AG09309 (cell line): ENCODE measurements around a stretch of chr1.

DNA sequence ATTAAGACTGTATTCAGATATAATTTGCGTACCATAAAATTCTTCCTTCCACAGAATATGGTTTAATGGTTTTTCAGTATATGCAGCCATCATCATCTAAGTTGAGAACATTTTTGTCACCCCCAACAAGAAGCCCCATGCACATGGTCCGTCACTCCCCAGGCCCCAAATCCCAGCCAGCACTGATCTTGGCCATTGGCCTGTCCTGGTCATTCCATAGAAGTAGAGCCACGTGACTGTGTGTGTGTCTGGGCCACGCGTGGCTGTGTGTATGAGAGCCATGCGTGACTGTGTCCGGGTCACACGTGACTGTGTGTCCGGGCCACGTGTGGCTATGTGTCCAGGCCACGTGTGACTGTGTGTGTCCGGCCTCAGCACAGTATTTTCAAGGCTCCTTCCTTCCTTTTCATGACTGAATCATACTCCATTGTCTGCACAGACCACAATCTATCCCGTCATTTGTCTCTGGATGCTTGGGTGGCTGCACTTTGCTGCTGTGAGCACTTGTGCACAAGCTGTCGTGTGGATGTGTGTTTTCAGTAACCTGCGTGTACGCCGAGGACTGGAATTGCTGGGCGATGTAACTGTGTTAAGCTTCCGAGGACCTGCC lies 67.4 kb downstream of the SKI start:
- RRBS: no CpG with 5 or more reads among the region's 19 CpGs

DNA sequence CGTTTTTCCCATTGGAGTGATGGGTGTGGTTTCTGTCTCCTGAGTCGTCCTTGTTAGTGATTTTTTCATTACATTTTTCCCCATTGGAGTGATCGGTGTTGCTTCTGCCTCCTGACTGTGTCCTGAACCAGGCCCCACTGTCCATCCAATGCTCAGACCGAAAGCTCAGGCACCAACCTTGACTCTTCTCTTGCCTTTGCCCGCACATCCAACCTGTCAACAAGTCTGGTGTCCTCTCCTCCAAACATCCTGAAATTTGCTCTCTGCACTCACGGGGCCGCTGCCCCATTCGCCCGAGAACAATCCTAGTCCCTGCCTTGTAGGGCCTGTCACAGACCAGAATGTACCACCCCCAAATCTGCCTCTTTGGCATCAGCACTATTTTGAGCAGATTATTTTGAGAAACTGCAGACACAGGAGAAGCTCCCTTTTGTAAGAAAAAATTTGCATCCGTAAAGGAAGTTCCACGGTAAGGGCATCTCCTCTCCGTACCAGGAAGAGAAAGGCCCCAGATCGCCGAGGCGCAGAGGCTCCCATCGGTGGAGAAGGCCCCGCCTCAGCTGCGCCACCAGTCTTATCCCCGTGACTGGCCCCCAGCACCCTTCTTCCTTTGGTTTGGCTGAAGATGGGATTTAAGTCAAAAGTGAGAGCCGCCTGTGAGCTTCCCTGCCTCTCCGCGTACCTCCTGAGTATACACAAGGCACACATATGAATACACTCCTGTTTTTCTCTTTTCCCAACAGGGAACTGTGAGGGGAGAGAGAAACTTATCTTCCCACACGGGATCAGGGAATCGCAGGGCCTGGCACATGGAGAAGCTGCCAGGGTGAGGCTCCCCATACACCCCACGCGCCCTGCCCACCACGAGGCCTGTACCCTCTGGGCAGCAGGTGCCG lies 7.0 kb downstream of the MORN1 start:
- RRBS: no CpG with 5 or more reads among the region's 28 CpGs

DNA sequence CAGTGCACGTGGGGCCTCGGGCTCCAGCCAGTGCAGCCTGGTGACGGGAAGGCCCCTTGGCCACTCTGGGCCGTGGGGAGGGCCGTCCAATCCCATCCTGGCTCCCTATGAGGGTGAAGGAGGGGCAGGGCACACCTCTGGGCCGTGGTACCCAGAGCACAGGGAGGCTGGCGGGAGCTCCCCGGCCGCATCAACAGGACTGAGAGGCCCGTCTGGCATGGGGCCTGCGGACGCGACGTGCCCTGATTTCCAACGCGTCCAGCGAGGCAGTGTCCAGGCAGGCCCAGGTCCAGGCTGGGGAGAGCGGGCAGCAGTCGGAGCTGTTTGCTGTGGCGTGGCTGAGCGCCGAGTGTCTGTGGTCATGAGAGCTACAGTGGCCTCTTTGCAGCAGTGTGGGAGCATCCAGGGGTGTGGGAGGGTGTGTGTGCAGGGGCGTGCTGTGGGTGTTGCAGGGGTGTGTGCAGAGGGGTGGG lies 17.4 kb downstream of the PLCH2 start:
- RRBS: no CpG with 5 or more reads among the region's 23 CpGs

DNA sequence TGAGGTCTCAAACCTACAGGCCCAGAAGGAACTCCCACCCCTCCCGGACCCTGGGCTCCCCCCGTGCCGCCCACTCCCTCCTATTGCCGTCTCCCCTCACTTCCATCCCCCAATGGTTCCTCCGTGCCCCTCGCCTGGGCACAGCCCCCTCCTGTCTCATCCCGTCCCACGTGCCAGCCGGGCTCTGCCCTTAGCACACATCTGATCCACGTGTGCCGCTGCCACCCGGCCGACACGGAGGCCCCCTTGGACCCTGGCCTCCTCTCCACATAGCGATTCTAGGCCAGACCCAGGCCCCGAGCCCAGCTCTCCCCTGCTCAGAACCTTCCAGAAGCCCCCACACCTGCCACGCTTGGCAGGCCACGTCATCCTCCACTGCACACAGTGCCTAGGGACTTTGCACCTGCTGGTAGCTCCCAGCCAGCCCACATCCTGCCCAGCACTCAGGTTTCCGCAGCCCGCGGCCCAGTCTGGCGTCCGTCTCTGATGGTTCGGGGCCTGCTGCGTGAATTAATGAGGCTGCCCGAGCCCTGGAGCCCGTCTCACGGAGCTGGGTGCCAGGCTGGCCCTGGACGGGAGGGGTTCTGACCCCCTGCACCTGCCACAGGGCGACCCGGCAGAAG lies 20.0 kb downstream of the PLCH2 start:
- RRBS: 88% methylated on average over 4 of the region's 31 CpGs

DNA sequence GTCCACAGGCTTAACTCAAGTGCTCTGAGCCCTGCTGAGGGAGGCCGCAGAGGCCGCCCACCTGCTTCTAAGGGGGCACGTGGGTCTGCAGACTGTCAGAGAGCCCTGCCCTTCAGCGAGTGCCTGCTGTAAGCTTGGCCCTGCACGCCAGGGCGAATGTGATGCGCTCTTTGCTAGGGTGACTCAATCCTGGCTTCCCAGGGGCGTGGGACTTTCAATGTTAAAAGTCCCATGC lies 384 bp upstream of the PANK4 start:
- RRBS: no CpG with 5 or more reads among the region's 8 CpGs

DNA sequence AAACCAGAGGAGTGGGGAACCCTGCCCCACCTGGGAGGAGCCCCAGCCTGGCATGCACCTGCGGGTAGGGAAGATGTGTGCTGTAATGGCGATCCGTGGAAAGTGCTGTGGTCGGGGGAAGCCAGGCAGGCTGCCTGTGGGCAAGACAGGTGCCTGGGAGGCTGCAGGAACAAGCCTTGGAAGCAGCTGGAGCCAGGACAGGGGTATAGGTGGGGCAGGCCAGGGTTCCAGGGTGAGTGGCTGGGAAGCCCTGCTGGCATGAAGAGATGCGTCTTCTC lies 641 bp upstream of the PANK4 start:
- RRBS: no CpG with 5 or more reads among the region's 5 CpGs

DNA sequence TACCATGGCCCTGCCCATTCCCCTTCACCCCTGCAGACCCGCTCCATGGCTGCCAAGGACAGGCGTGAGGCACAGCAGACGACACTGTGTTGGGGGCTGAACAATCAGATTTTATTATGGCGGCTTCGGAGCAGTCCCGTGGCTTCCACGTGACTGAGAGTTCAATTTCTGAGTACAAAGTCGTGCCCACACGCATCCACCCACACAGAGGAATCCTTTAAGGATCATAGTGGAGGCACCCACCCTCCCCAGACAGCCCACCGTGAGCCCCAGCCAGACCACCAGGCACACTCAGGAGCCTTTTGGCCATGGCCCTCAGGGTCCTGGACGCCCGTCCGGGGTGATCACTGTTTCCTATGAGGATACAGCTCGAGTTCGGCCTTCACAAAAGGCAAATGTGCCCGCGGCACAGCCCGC lies 1.4 kb downstream of the HES5 start:
- RRBS: no CpG with 5 or more reads among the region's 18 CpGs

DNA sequence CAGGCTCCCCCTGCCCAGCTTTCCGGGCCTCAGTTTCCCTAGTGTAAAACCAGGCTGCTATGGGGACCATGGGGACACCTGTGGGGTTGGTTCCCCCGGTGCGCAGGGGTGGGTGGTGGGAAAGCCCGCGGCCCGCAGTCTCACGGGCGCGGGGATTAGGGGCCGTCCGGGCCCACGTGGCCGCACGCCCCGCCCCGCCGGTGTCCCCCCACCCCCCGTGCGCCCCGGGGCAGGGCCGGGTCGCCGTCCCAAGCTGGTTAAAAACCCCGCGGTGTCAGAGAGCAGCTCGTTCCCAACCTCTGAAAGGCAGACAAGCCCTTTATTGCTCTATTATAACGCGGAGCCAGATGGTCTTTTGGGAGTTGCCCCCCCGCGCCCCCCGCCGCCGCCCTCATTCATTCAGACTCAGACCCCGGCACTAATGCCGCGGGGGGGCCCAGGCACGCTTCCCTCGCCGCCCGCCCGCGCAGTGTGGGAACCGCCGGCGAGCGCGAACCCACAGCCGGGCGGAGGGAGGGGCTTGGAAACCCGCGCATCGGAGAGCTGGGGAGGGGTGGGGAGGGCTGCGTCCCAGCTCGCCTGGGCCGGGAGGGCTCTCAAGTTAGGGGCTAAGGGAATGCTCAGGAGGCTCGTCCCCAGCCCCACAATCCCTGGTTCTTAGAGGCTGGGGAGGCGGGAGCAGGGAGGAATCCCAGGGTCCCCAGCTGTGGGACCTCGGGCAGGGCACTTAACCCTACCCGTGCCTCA lies 10.7 kb upstream of the HES5 start:
- RRBS: 10% methylated on average over 24 of the region's 59 CpGs

DNA sequence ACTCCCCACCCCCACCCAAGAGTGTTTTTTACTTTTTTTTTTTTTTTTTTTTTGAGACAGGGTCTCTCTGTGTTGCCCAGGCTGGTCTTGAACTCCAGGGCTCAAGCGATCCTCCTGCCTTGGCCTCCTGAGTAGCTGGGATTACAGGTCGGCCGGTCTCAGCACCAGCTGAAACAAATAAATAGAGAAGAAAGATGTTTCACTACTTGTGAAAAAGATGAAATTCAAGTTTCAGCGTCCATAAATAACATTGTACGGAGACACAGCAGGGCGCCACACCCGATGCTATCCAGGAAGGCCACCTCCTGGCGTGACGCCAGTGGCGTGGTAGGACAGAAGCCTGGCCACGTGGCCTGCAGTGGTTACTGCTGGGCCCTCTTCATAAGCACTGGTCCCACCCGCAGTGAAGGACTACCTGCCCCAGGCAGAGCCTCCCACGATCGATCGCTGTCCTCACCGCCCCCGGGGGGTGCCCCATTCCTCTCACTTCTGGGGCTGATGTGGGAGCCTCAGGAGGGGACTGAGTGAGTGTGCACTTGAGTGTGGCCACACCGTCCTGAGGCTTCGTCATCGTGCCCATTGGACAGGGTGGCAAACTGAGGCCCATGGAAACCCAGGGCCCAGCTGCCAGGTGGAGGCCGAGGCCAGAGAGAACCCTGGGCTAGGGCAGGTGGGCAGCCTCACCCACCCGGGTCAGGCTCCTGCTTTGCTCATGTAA lies 11.5 kb upstream of the HES5 start:
- RRBS: no CpG with 5 or more reads among the region's 22 CpGs

GRCh38 chr1:2545943-2546296 lies 10.3 kb upstream of the TNFRSF14 start:
- RRBS: 3% methylated on average over 8 of the region's 15 CpGs

- RRBS: no CpG with 5 or more reads among the region's 29 CpGs
These were observed 52.8 kb upstream of the ACTRT2 start for GRCh38 chr1:2968408-2968975.

DNA sequence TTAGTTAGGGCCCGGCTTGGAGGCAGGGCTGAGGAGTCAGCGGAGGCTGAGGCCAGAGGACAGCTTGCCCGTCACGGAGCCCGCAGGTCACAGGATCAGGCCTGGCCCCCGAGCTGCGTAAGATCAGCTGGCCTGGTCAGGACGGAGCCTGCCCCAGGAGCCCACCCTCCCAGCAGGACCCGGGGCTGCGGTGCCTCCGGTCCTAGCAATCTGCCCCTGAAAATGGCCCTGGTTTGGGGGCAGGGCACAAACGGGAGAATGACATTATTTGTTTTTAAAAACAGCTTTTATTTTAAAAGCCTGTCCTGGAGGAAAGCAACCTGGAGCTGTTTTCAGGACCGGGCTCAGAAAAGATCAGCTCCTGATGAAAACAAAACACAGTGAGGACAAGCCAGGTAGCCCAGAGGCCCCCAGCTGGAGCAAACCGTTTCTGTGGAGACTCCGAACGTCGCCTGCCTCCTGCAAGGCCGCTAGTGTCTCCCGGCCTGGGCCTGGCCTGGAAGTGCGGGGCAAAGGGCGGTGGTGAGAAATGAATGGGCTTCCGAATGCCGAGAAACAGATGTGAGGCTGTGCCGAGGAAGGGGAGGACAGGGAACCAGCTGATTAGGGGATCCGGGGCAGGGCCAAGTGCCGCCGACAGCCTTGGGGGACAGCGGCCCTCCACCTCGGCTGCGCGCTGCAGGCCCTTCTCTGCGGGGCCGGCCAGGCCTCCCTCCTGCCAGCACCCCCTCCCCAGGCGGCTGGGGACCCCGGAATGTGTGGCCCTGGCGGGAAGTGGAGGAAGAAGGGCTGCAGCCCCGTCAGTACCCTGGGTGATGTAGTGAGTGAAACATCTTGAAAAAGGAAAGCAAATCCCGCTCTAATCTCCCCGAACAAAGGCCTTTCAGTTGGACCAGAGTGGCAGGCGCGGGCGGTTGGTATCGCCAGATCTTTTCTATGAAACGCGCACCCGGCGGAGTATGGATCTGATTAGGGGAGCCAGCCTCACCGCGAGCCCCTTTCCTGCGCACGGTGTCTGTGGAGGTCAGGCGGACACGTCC lies 52.4 kb downstream of the PRDM16 start:
- RRBS: 60% methylated on average over 3 of the region's 53 CpGs

GRCh38 chr1:3192291-3193446 lies 123.7 kb downstream of the PRDM16 start:
- RRBS: no CpG with 5 or more reads among the region's 32 CpGs

DNA sequence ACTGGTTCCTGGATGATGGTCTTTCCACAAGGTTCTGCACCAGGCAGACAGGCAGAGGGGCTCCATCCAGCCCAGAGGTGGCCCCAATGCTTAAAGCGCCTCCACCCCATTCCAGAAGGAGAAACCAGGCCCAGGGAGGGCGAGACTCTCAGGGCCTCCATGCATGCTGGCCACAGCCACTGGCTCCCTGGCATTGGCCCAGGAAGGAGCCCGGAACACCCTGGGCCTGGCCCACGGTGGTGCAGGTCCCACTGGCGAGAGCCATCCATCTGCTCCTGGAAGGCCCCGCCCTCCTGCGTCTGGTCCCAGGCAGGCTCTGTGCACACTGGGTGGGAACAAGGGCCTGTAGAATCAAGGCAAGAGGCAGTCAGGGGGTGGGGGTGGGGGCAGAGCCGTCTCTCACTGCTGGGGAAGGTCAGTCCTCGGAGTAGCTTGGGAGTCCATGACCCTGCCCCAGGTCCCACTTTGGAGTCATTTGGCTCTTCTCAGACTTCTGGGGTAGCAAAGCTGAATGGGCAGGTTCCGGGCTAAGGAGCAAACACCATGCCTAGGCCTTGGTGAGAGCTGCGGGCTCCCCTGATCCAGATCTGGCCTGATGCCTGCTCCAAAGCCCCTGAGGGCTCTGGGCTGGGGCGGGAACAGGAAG lies 107.2 kb upstream of the ARHGEF16 start:
- RRBS: no CpG with 5 or more reads among the region's 12 CpGs

DNA sequence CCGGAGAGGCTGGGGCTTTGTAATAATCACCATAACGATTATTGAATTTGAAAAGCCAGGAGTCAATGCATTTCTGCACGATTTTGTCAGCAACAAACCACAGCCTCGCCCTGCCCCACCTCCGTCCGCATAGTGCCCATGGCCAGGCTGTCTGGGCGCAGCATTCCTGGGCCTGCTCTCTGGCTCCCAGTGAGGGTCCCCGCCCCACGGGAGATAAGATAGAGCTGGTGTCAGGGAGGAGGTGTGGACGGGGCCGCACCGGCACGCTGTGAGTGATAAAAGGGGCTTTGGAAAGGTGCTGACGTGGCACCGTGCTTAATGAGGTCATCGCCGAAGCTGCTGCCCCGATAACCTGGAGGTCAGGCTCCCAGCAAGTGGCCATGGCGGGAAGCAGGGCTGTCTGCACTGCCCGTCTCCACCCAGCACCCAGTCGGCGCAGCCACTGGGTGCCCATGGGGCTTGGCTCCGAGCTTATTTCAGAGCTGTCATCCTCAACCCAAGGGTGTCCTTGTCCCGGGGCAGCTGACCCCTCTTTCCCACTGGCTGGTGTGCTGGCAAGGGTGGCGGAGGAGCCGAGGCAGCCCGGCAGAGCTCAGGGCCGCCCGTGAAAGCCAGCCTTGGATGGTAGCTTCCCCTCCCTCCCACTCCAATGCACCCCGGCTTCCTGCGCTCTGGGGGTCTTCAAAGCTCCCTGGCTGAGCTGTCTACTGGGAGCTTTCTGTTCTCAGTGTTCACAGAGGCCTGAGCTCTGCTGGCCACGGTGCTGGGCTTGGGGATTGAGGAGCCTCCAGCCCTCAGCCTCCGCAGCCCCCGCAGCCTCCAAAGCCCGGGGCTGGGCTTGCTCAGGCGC lies 105.2 kb upstream of the ARHGEF16 start:
- RRBS: 79% methylated on average over 8 of the region's 36 CpGs

DNA sequence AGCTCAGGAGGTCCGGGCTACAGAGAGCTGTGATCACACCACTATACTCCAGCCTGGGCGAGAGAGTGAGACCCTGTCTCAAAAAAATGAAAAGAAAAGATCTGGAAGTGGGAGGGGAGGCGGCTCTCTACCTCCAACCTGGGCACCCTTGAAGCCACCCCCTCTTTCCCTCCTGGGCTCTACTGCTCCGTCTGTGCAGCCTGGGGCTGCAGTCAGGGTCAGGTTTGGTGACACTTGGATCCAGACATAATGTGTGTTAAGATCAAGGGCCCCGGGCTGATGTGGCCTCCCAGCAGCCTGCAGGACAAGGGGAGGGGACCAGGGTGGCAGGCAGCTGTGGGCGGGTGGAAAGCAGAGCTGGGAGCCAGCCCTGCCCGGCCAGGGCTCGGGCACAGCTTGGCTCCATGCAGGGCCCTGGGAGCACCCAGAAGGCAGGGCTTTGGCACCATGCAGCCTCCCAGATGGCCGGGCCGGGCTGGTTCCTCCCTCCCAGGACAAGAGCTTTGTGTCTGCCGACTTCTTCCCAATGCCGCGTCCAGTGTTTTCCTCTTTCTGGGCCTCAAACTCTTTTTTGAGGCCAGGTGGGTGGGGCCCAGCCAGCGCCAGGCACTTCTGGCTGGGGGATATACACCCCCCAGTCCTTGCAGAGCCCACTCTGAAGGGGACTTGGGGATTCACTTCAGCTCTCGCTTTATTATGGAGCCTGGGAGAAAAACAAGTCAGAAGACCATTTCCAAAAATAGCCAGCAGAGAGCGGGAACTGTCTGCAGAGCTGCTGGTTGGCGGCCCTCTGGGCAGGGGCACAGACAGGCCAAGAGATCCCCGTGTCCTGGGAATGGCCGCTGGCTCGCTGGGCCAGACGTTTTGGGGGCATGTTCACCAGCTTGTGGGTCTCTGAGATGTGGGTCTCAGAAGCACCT lies 104.0 kb upstream of the ARHGEF16 start:
- RRBS: 49% methylated on average over 5 of the region's 21 CpGs

- RRBS: 45% methylated on average over 4 of the region's 24 CpGs
These were observed 6.4 kb downstream of the ARHGEF16 start for GRCh38 chr1:3460679-3461359.

GRCh38 chr1:3522826-3523315 lies 68.4 kb downstream of the ARHGEF16 start:
- RRBS: 4% methylated on average over 5 of the region's 20 CpGs

DNA sequence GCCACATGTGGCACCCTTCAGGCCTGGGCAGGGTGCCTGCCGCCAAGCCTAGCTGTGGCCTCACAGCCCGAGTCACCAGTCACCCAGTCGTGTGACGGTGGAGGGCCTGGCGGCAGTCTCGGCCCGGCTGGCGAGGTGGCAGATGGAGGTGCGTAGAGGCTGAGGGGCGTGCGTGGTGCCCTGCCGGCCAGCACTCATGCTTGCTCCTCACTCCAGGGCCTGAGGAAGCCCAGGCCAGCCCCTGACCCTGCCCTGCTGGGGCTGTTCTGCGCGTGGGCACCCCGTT lies 11.8 kb downstream of the MEGF6 start:
- RRBS: 53% methylated on average over 4 of the region's 15 CpGs

GRCh38 chr1:3640270-3640725 lies 9.6 kb downstream of the WRAP73 start:
- RRBS: no CpG with 5 or more reads among the region's 26 CpGs